Tibial artery (tissue), 1 donor: ENCODE data around the gene NEK1.

- PRO-cap, result no peak
Measured at GRCh38 chr4:165484148-165484665, 105.4 kb downstream of the CPE start.

GRCh38 chr4:168164871-168165581 is 72.7 kb downstream of the ANXA10 start:
- PRO-cap, result no peak

DNA sequence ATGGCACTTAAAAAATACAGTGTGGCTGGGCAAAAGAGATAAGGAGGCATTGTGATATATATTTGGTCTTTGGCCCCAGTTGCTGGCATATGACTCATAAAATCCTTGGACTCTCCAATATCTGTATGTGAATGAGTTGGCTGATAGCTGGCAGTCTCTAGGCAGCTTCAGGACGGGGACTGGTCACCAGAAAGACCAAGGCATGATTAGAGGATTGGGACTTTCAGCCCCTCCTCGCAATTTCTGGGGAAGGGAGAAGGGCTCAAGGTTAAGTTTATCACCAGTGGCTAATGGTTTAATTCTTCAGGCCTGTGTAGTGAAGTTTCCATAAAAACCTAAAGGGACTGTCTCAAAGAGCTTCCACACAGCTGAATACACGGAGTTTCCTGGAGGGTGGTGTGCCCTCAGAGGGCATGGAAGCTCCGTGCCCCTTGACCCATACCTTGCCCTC is 66.4 kb upstream of the DDX60 start:
- PRO-cap, result no peak

- PRO-cap, result no peak
Measured at GRCh38 chr4:168568989-168569435, 72.2 kb downstream of the PALLD start.

DNA sequence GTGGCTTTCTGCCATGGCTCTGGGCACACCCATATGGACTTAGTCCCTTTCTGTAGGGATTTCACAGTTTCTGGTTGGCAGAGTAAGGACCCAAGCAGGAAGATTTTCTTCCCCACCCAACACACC is 244.2 kb downstream of the CBR4 start:
- PRO-cap, result no peak

- PRO-cap, result no peak
Measured at GRCh38 chr4:168812846-168813153, 197.3 kb downstream of the CBR4 start.

GRCh38 chr4:168815234-168815995 is 194.6 kb downstream of the CBR4 start:
- PRO-cap, result no peak

DNA sequence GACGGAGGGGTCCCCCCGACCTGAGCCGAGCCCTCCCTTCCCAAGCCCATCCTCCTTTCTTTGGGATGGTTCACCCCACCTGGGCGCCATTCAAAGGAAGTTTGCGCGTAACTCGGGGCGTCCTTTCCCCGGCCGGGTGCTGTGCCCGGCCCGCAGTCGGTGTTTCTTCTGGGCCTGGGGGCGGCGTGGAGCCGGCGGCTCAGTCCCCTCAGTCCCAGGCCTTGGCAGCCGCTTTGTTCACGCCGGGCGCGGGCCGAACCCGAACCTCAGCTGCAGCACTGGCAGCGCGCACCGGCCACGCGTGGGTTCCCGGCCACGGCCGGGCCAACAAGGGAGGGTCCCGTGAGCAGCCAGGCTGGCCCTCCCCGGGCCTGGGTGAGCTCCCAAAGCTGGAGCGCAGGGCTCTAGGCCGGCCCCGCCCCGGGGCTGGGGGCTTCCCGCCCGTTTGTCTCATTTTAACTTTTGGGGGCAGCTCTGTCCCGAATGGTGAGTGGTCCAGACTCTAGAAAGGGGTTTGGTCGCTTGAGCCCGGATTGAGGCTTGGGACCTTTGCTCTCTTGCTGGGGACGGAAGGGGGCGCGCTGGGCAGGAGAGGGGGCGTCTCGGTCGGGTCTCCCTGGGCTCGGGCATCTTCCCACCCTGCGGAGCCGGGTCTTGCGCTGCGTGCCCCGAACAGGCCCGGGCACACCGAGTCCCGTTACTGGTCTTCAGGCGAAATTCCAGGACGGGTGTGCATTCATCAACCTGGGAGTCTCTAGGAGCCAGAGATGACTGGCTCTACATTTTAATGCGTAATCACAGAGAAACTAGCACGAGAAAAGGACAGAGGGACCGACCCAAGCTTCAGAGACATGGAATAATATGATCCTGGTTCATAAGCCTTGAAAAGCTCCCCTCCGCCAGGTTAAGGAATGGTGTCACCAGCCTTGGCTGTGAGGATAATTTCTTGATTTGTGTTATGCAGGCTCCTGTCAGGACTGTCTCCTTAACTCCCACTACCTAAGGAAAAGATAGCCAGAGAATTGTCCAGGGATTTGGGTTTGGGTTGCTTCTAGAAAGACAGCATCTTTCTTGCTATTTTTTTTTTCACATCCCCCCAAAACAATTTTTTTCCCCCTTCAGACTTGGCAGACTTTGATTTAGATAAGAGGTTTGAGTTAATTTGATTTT is 177.0 kb downstream of the CBR4 start:
- PRO-cap, result bidirectional peak, plus-strand start at position 279 of the sequence, minus-strand start at position 329 of the sequence; bidirectional peak, plus-strand start at position 846 of the sequence, minus-strand start at position 756 of the sequence; bidirectional peak, plus-strand start at position 1,023 of the sequence, minus-strand start at position 979 of the sequence

GRCh38 chr4:168837800-168838516 is 172.1 kb downstream of the CBR4 start:
- PRO-cap, result no peak

- PRO-cap, result no peak
Measured at GRCh38 chr4:168853116-168853982, 156.7 kb downstream of the CBR4 start.

DNA sequence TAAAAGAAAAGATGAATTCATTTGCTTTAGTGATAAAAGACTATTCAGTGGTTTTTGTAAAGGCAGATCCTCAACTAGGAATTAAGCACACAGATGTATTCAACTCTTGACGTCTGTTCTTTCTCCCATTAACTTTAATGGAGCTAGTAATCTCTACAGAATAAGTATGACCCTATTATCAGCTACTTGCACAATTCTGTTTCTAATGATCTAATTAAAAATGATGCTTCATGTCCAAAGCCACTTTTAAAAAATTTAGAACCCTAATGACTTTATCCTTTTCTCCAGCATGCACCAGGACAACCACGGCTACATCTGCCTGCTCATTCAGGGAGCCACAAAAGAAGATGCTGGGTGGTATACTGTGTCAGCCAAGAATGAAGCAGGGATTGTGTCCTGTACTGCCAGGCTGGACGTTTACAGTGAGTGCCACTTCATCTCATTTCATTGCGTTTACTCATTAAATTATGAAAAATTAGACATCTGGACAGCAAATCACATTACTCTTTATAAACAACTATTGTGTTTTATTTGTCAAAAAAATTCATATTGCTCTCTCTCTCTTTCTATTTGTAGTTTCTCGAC is 85.3 kb downstream of the CBR4 start:
- PRO-cap, result no peak

DNA sequence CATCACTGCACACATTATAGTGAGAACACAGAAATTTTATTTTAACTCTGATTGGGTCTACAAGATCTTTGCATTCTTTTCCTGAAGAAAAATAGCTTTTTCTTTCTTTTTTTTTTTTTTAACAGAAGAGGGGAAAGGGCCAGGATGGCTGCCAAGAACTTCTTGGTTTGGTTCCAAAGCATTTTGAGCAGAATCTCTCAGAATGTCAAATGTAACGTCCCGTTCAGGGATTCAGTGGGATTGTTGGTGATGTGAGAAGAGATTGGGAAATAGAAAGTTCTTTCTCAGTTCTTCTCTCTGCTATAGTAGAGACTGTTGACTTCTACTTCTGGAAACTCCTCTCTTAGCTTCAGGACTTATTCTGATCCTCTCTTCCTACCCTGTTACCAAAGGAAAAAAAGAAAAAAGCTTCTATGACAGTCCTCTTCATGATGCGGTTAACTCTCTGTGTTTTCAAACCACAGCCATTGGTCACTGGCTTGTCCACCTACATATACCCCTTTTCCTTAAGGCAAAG is 71.0 kb upstream of the CBR4 start:
- PRO-cap, result no peak

- PRO-cap, result no peak
Measured at GRCh38 chr4:169251930-169252252, 18.9 kb downstream of the SH3RF1 start.

GRCh38 chr4:169256902-169257295 is 13.9 kb downstream of the SH3RF1 start:
- PRO-cap, result no peak

- PRO-cap, result no peak
Measured at GRCh38 chr4:169271854-169272140, 1.0 kb upstream of the SH3RF1 start.

GRCh38 chr4:169410810-169411154 is 140.0 kb upstream of the SH3RF1 start:
- PRO-cap, result no peak

DNA sequence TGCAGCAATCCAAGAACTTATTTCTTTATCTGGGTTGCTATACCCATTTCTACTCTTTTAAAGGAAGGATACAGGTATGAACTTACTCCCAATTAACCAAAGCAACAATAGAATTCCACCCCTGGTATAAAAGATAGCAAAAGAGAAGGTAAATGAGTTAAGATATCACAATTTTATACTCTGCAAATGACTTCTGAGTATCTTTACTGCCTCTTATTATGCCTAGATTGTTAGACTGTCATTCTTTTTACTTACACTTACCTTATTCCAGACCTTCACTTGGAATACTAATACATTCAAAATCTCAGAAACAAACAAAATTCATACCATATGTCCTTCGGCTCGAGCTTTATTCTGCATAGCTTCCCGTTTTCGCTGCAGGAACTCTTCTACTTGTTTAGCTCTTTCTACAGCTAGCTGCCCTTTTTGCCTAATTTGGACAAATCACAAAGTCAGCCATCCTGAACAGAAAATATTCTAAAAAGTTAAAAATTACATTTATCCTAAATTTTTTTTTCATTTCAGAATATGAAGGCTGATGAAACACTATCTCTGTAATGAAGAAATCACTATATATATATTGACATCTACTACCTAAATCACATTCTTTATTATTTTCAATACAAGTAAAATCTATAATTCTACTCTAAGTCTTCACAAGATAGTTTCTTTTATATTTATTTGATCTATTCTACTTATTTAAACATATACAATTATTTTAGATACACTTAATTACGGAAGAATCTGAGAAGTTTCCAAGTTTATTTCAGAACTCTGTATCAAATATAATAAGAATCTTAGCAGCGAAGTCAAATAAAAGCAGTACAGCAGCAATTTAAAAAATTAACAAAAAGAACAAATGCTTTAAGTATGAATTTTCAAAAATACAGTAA is 74.7 kb downstream of the NEK1 start:
- PRO-cap, result no peak

DNA sequence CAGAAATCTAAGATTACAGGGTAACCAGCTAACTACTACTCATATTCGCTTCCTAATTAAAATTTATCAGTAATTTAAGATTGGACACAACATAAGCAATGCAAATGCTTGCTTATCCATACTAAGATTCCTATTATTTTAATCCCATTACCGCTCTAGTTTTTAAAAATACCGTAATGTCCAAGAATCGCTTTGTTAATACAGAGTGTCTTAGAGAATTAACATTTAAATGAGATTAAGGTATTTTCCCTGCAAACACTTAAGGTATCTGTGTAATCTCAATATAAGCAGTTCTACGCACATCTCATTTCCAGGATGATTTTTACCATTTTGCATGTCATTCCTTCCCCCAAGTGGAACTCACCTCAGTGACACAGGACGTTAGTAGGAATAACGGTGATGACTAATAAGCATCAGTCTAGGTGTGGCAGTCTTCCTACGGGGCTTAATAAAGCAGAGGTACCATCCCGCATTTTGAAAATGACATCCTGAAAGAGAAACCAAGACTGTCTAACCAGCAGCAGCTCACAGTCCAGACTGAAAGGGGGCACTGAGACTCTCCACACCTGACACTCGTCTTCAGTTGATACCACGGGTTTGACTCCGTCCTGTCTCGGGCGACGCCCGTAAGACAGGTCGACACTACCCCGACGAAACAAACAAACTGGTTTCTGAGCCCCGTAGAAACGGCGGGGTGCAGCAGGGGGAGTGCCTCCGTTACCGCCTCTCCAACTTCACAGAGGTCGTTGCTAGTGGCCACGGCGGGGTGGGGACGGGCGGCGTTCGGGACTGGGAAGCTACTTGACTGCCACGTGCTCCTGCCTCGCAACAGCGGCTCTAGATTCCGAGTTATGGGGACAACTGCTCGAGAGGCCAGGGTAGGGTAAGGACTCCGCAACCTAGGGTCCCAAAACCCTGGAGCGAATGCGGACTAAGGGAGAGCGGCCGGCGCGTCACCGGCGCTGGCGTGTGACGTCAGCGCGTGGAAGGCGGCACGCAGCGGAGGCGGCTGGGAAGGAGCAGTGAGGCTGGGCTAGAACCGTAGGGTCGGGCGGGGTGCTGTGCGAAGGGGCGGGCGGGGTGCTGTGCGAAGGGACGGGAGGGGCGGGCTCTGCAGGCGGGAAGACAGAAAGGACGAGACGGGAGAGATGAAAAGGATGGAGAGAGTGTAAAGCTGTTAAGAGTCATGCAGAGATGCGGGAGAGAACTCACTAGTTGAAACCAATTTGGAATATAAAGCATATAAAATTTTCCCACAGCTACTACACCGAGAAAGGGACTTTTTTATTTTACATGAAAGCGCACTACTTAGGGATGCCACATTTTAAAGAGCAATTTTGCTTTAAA is at the start of gene NEK1:
NEK1 (minus strand) TSS at position 928 of the 1,347 bp plus-strand sequence.
- PRO-cap, result bidirectional peak, plus-strand start at position 999 of the sequence, minus-strand start at position 964 of the sequence

DNA sequence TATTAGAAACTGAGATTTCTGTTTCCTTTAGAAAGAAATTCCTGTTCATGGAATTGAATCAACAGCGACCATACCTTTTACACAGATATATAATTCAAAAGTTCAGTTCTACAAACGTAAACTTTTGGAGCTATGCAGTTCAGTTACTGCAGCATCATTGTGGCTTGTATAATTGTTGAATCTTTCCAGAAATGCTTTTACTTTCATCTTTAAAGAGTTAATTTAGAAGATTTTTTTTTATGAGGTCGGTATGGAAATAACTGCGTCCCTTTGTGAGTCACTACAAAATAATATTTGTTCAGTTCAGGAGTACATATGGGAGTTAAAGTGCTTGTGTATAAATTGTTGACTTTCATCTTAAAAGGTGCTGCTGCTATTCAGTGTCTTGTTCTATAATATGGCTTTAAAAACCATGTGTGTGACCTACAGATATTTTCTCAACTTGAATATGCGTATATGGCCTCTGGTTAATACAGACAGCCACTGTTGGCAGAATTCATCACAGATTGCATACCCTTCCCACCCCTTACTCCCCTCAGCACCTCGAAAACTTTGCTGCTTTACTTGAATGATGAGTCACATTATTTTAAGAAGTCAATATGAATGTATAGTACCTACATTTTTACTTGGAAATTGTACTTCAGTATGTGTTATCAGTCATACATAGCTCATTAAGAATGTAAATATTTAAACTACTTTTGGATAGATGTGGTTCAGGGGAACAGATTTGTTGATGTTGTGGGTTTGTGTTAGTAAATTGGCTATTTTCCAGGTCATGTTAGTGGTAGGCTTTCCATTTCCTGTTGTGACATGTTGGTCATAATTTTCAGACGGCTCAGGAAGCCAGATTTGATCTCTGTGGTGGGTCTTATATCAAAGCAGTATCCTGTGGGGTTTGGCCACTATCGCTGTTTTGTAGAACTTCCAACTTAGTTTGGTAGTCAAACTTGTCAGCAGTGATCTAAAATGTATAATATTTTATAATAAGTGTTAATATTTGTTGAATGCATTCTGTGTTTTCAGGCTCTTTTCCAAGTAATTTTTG is 1.5 kb downstream of the CLCN3 start:
- PRO-cap, result no peak

DNA sequence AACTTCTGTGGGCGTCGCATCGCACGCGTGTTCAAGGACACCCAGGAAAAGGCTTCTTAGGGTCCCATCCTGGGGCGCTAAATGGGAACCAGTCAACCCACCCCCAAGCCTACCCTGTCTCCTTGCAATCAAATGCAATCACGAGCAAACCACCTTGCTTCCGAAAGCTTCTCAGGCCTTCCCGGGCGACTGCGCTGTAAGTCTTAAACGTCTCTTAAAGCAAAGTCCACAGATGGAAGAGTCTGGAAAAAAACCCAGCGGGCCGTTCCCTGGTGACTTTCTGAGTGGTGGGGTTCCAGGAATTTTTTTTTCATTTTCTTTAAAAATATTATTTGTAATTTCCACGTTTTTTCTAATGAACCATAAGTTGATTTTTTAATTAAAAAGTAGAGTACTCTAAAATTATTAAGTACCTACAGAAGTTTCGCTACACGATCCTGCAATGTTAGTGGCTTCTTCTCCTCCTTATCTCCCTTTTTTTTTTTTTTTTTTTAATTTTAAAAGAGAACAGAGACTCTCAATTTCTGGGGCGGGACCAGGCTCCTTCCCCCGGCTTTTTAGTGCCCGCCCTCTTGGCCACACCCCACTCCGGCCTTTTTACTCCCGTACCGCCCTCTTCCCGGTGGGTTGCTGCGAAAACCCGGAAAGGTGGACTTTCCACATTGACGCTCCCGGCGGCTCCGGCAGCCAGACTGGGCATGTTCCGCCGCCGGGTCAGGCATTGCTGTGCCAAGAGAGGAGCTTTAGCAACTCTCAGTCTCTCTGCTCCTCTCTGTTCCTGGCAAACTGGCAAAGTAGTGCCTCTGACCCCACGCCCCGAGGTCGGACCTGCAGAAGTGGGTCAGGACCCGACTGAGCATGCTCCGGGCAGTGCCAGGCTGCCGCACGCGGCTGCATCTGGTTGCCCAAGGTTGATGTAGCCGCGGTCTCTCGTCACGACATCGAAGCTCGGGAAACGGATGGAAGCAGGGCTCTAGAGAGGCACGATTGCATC is 849 bp upstream of the MFAP3L start:
- PRO-cap, result no peak